ENCODE measurements around a stretch of chr6.

DNA sequence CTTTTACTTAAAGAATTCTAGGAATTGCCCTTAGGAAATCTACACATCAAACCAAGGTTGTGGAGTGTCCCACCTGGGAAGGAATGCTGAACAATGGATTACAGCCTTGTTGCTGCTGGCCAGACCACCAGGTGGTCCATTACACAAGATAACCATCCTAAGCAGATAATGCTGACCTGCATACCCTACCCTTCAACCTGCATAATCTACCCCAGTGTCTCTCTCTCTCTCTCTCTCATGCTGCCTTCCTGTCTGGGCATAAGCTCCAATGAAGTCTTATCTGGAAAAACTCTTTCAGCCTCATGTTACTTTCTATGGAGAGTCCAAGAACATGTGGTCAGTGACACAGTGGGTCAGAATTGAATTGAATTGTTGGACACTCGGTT, 35.1 kb upstream of the SLC22A16 start:
- PRO-cap: bidirectional peak, plus-strand start at position 245 of the sequence, minus-strand start outside the sequence
- RRBS: no CpG with 5 or more reads among the region's 1 CpG

DNA sequence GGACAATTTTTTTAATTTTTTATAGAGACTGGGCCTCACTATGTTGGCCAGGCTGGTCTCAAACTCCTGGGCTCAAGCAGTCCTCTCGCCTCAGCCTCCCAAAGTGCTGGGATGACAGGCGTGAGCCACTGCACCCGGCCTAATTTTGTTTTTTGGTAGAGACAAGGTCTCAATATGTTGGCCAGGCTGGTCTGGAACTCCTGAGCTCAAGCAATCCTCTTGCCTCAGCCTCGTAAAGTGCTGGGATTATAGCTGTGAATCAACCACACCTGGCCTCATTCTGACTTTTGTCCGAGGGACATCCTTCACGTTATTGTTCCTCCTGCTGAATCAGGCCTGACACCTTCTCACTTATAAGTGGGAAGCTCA, 92.4 kb upstream of the SLC22A16 start:
- PRO-cap: no peak
- RRBS: no CpG with 5 or more reads among the region's 6 CpGs

DNA sequence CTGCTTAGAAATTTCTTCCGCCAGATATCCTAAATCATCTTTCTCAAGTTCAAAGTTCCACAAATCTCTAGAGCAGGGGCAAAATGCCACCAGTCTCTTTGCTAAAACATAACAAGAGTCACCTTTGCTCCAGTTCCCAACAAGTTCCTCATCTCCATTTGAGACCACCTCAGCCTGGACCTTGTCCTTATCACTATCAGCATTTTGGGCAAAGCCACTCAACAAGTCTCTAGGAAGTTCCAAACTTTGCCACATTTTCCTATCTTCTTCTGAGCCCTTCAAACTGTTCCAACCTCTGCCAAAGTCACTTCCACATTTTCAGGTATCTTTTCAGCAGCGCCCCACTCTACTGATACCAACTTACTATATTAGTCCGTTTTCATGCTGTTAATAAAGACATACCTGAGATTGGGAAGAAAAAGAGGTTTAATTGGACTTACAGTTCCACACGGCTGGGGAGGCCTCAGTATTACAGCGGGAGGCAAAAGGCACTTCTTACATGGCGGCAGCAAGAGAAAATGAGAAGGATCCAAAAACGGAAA, 43.4 kb downstream of the CDK19 start:
- PRO-cap: no peak
- RRBS: no CpG with 5 or more reads among the region's 7 CpGs

- PRO-cap: no peak
- RRBS: no CpG with 5 or more reads among the region's 3 CpGs
These were observed 1.5 kb downstream of the CDK19 start for GRCh38 chr6:110813812-110814160.

DNA sequence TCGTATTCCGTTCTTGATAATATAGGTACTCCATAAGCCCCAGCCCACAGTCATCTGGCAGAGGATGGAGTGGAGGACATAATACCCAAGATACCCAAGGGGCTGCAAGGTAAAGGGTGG, 1.2 kb downstream of the CDK19 start:
- PRO-cap: no peak
- RRBS: no CpG with 5 or more reads among the region's 2 CpGs

DNA sequence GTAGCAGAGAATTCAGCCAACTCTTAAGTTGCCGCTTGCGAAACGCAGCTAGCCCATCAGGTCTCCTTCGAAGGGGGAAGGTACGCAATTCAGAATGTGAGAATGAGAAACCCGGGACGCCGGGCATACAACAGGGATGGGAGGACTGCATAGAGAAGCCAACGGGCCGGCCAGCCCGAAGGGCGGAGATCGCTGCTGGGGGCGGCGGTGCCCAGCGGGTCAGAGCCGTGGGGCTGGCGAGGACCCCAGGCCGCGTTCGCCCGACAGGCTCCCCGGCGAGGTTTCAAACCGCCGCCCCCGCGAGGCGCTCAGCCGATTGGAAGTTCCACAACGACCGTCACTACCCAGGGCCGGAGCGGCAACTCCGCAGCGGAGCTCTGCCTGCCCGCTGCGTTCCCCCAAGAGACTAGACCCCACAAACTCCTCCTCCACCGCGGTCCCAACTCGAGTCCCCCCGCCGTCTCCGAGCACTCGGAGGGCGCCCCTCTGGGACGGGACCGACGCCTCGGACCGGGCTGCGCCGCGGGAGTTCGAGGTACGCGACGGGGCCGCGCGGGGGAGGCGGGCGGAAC, 902 bp downstream of the CDK19 start:
- PRO-cap: bidirectional peak, plus-strand start at position 340 of the sequence, minus-strand start at position 258 of the sequence
- RRBS: 2% methylated on average over 28 of the region's 63 CpGs

DNA sequence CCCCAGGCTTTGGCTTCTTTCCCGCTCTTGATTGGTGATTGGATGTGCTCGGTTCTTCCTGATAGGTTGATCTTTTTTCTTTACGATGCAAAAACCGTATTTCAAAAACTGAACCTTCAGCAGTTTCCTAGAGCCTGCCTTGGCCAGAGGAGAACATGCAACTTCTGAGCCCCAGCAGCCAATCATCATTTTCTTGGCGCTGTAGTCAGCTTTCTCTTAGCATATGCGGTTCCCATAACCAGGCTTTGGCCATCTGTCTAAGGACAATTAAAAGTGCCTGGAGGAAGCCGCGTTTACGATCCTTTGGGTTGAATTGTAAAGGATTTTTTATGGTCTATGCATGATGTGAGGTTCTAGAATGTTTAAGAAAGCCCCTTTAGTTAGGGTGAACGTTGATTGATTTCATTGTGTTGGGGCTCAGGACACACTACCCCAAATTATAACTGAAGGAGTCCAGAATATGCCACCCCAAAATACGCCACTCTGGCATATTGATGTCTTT, 758 bp upstream of the CDK19 start:
- PRO-cap: bidirectional peak, plus-strand start at position 130 of the sequence, minus-strand start outside the sequence
- RRBS: no CpG with 5 or more reads among the region's 11 CpGs

DNA sequence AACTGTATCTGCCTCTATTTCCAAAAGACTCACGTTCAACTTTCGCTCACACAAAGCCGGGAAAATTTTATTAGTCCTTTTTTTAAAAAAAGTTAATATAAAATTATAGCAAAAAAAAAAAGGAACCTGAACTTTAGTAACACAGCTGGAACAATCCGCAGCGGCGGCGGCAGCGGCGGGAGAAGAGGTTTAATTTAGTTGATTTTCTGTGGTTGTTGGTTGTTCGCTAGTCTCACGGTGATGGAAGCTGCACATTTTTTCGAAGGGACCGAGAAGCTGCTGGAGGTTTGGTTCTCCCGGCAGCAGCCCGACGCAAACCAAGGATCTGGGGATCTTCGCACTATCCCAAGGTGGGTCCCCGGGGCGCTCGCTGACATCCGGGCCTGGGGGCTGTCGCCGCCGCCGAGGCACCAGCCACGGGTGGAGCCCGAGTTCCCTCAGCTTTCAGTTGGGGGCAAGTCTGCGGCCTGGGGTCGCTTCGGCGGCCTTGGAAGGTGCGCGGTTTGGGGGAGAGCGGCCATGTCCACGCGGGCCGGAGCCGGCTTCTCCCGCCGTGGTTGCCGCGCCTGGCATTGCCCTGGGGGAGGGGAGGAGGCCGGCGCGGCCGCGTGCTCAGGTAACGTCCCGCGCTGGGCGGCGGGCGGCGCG, 405 bp downstream of the AMD1 start:
- PRO-cap: bidirectional peak, plus-strand start outside the sequence, minus-strand start at position 547 of the sequence
- RRBS: 3% methylated on average over 26 of the region's 55 CpGs

- PRO-cap: no peak
- RRBS: no CpG with 5 or more reads among the region's 3 CpGs
These were observed 13.9 kb upstream of the GTF3C6 start for GRCh38 chr6:110944420-110945167.

DNA sequence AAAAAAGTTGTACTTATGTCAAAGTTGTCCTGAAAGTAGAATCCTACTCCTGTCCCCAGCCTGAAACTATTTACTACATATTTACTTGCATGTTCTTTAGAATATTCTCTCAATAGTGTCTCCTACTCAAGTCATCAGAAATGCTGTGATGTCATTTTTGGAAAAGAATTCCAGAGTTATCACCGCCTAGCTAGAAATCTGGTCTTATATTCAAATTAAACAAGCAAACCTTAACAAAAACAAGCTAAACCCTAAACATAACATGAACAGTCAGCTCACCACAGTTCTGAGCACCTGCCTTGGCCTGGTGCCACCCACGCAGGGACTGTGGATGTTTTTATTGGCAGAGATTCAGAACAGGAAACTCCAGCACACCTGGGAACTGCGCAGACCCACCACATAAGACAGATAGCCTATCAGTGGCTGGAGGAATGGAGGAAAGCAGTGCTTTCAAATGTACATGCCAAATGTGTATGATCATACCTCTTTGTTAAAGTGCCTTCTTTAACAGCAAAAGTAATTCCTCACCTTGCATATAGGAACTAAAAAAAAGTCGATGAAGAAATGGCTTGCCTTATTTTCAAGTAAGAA, 8.9 kb downstream of the SLC16A10 start:
- PRO-cap: no peak
- RRBS: no CpG with 5 or more reads among the region's 4 CpGs

DNA sequence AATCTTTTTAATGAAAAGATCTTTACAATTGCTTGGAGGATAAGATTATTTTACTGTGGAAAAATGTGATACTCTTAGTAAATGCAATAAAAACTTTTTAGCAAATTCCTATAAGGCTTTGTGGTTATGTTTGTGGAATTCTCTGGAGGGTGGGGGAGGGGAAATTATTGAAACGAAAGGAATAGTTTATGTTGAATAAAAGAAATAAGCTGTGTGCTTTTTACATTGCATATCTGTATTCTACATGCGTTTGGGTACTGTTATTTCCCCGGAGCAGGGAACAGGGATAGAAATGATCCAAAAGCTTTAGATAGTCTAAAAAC, 28.1 kb upstream of the MFSD4B start:
- PRO-cap: no peak
- RRBS: no CpG with 5 or more reads among the region's 3 CpGs

- PRO-cap: no peak
- RRBS: no CpG with 5 or more reads among the region's 5 CpGs
These were observed 70.0 kb downstream of the REV3L start for GRCh38 chr6:111412716-111413714.

DNA sequence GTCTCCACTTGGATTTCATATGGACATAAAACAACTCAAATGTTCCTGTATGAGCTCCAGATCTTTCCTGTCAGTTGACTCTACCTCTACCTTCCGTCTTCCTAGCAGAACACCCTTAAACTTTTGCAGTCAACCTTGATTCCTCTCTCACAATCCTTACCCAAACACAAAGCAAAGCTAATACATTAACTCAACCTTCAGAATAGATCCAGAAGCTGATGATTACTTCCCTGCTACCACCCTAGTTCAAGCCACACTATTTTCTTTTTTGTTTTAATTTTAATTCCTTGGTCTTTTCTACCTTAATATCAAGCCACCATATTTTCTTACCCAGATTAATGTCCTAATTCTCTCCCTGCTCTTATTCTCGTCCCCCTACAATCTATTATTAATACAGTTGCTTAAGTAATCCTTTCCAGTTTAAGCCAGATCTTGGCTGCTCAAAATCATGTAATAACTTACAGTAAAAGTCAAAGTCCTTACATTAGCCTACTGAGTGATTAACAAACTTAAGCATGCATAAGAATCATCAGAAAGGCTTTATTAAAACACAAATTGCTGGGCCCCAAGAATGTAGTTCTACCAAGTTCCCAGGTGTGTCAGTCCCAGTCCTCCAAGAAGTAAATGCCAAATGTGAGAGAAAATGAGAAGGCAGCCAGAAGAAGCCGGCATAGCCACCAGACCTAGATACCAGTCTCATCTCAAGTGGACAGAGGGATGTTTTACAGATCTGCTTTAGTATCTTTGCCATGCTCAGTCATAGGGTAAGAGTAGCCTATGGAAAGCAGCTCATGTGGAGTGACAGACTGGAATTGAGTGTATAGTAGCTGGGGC, 68.2 kb downstream of the REV3L start:
- PRO-cap: no peak
- RRBS: no CpG with 5 or more reads among the region's 3 CpGs

- PRO-cap: bidirectional peak, plus-strand start at chr6:111482181, minus-strand start at chr6:111482128
- RRBS: no CpG with 5 or more reads among the region's 12 CpGs
These were observed 1.1 kb downstream of the REV3L start for GRCh38 chr6:111481940-111482342.

DNA sequence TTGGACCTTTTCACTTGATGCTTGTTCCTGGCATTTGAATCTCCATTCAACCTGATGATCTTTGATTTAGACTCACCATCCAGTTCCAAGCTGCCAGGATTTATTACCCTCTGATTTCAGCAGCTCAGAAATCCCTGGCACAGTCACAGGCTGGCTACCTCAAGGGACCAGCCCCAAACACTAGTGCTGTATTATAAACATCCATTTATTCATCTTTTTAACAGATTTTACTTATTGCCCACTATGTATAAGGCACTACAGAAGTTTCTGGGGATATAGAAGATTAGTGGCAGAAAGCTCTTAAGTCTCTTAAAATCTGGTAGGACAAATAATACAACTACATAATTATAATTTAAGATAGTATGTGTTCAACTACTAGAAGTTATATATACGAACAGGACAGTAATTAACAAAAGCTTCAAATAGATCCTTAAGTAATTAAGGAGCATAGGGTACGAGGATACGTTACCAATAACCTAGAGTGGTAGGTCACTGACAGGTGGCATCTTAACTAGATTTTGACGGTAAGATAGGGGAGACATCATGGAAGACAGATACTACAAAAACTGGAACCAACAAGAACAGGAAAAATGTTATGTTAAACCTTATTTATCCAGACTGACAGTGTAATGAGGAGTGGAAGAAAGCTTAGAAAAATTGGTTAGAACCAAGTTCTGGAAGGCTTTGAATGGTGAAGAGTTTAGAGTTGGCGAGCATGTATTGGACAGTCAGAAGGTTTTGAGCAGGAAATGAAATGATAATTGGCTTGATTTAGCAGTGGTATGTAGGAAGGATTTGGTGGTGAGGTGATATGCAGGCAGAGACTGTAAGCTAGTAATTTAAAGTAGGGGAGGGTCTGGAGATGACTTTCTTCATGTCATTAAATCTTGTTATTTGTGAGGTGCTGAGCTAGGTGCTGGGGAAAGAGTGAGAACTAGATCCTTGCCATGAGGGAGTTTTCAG, 15.5 kb upstream of the REV3L start:
- PRO-cap: no peak
- RRBS: no CpG with 5 or more reads among the region's 5 CpGs

DNA sequence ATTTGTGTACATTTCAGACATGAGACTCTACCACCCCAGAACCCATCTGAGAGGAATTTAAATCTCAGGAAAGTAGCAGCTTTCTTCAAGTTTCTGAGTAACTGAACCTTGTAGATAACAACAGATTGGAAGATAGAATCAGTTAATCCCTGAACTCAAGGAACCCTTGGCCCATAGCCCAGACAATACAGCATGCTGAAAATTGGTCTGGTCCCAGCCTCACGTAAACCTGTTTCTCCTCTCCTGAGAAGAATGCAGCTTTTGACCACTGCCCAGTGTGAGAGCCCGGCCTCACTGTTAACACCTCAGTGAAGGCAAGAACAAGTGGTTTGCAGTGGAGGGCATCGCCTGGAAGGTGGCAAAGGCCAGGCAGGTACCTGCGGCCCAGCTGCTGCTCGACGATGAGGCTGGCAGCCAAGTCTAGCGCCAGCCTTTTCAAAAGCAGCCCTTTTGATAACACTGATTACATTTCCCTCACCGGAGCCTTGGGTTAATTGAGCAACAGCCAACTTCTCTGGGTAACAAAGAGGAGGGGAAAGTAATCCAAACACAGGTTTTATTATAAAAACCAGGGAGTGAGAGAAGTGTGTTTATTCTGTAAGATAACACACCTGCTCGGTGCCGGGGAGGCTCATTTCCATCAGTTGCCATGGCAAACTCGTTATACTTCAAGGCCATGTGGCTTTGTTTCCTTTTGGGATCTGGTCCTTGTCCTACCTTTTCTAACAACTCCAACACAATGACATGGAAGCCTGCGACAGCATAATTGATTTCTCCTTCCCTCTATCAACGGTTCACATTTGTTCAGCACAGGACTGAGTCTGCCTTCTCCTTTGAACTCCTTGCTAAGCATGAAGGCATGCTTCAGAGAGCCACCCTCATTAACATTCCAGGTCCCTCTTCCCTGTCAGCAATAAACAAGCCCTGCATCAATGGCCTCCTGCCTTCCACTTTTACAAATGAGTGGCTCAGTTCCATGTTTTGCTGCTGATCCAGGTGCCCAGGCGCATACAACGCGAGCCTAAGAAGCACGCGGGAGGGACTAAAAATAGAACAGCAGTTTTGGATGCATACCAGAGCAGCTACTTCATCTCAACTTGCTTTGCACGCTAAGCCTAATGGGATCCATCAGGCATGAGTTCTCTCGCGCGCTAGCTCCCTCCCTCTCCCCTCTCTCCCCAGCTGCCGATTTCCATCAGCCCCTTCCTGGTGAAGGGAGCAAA, 53.8 kb downstream of the TRAF3IP2 start:
- PRO-cap: bidirectional peak, plus-strand start at position 1,112 of the sequence, minus-strand start at position 1,017 of the sequence
- RRBS: no CpG with 5 or more reads among the region's 23 CpGs

GRCh38 chr6:111565237-111566306, 40.1 kb downstream of the TRAF3IP2 start:
- PRO-cap: no peak
- RRBS: no CpG with 5 or more reads among the region's 13 CpGs

DNA sequence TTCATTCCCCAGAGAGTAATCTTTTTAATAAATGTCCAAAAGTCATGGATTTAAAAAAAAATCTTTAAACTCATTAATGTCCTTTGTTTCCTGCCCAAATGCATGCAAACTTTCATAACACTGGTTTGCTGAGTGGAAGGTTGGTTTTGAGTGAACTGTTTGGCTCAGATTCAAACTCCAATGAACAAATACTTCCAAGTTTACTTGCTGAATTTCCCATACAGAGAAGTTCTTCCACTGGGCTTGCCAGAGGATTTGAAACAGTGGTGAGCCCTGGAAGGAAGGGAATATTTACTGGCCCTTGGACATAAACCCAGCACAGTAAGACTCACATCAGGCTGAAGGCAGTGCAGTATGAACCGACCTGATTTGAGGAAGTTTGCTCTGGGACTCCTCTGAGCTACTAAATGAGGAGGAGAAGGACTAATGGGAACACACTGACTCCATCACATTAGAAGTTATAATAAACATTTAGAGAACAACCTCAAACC, 3.8 kb downstream of the TRAF3IP2 start:
- PRO-cap: no peak
- RRBS: no CpG with 5 or more reads among the region's 1 CpG

DNA sequence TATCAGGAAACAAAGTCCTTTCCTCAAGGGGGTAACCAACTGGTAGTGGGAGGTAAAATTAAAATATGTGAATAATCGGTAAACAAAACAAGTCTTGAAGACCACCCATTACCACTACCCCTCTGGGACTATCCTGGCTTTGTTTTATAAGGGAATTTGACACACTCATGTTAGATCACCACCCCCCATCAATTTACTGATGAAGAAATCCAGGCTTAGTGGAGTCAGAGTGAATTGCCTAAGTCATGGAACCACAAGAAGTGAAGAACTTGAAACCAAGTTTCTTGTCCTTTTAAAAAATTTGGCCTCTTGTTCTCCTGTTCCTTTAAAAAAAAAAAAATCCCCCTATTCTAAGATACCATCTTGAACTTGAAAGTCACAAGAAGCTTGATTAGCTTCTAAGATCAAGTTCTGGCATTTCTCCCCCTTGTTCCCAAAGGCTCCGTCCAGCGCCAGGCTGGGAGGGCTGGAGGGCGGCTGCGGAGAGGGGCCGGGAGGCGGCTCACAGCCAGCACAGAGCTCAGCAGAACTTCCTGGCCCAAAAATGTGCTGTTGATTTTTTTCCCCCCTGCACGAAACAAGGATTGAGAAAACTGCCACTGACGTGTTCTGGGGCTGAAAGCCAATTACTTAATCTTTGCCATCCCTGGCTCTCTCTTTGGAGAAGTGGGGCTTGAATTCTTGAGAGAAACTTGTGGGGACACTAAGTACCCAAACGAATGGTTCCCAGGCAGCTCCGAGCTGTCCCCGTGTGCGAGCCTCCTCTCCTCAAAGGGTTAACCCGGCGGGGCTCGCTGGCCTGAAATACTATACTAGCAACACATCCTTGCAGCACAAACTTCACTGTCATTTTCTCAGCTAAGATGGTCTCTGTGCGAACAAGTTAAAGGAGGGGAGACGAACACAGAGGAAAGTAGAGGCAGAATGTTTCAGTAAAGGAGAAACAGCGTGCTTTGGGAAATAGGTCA, 633 bp downstream of the TRAF3IP2 start:
- PRO-cap: bidirectional peak, plus-strand start at position 849 of the sequence, minus-strand start at position 745 of the sequence
- RRBS: no CpG with 5 or more reads among the region's 19 CpGs

- PRO-cap: no peak
- RRBS: no CpG with 5 or more reads among the region's 6 CpGs
These were observed 3.3 kb upstream of the TRAF3IP2 start for GRCh38 chr6:111608952-111609434.

Data from Caco-2 (cell line).